Bile duct (tissue), 1 donor: ENCODE measurements around a stretch of chr15.

DNA sequence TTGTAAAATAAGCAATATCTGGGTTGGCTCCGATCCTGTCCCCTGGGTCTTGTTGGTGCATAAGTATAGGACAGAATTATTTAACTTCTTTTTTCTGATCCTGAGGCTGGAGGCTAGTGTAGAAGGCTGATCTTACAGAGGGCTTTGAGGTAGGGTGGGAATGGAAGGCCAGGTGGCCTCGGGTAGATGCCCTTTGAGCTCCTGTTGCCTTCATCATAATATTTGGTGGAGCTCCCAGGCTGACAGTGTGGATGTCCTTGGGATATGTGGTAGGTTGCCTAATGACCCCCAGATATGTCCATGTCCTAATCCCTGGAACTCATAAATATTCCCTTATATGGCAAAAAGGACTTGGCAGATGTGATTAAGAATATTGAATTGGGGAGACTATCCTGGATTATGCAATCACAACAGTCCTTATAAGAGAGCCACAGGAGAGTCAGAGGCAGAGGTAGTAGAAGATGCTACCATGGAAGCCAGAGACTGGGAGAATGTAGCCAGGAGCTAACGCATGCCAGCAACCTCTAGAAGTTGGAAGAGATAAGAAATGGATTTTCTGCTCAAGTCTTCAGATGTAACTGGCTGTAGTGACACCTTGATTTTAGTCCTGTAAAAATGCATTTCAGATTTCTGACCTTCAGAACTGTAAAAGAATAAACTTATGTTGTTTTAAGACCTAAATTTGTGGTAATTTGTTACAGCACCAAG lies 5.6 kb downstream of the ADAMTSL3 start:
- PRO-cap, result no peak

GRCh38 chr15:83694052-83694401 lies 40.1 kb downstream of the ADAMTSL3 start:
- PRO-cap, result no peak

DNA sequence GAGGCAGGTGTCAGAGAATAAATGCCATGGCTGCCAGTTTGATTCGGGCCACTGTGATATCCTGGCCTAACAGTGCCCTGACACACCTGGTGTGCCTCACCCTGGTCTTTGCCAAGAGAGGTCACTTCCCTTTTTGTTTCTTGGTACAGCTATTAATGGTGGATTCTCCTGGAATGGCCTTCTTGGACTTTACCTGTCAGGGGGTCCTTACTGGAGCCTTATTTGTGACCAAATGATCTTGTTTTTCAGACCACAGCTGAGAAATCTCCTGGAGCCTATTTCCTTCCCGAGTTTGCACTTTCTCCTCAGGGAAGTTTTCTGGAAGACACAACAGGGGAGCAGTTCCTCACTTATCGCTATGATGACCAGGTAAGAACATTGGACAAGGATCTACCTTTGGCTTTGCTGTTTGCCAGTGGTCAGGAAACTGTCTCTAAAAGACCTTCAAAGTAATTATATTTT lies 50.2 kb downstream of the ADAMTSL3 start:
- PRO-cap, result no peak

DNA sequence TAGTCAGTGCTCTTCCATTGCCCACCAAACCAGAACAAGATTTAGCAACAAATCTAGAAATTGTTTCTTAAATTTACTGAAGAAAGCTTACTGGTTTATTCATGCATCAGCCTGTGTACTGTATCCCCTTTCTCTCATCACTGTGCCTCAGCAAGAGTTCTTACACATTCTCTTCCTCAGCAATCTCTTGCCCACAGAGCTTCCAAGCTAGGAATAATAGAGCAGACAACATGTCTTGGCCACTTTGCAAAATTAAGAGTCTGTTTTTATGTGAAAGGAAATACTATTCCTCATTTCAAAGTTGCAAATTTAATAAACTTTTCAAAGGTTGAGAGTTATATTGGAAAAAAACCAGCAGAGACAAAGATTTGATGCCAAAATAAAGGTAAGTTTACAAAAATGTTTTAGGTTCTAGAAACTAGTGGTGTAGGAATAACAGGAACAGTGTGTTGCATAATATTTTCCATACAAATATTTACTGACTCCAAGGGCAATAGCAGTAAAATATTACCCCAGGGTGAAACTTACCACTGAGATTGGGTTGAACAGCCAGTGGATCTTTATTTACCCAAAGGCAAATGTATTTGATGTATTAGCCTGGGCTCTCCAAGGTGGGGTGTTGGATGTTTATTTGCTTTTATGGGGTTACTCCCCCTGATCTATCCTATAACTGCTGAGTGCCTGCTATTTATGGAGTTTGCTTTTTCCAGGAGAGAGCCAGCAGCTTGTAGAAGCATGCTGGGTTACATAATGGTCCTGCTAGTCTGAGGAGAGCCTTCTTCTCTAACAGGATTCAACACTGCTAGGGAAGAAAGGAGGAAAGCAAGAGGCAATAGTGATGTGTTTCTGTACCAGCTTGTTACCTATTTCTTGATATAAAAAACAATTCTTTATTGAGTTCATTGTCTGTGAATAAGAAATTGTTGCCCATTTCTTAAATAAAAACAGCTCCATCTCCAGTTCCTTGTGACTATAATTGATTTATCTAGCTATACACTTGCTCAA lies 276.8 kb downstream of the ADAMTSL3 start:
- PRO-cap, result no peak

DNA sequence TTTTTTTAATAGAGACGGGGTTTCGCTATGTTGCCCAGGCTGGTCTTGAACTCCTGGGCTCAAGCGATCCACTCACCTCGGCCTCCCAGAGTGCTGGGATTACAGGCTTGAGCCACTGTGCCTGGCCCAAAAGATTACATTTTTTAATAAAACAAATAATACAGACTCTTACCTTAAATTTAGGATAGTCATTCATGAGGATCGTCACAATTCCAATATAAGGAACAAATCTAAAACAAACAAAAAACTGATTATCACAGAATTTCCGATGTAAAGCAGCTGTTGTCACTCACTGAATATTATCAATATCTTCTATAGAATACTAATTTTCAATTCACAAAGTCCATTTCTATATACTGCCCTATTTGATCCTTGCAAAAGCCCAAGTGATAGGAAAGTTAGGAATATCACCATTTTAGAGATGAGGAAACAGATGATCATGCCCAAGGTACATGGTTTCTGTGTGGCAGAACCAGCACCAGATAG lies 12.6 kb upstream of the NMB start:
- PRO-cap, result no peak

DNA sequence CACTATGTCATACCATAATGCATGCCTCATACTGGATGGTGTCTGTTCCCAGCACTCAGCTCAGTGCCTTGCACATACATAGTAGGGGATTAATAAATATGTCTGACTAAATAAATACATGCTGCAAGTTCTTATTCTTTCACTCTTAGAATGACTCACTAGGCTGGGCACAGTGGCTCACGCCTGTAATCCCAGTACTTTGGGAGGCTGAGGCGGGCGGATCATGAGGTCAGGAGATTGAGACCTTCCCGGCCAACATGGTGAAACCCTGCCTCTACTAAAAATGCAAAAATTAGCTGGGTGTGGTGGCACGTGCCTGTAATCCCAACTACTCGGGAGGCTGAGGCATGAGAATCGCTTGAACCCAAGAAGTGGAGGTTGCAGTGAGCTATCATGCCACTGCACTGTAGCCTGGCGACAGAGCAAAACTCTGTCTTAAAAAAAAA lies 12.7 kb upstream of the ZNF592 start:
- PRO-cap, result no peak

GRCh38 chr15:84750274-84750997 lies 2.0 kb downstream of the ZNF592 start:
- PRO-cap, result no peak

GRCh38 chr15:84799339-84800195 lies 17.6 kb upstream of the ALPK3 start:
- PRO-cap, result no peak

DNA sequence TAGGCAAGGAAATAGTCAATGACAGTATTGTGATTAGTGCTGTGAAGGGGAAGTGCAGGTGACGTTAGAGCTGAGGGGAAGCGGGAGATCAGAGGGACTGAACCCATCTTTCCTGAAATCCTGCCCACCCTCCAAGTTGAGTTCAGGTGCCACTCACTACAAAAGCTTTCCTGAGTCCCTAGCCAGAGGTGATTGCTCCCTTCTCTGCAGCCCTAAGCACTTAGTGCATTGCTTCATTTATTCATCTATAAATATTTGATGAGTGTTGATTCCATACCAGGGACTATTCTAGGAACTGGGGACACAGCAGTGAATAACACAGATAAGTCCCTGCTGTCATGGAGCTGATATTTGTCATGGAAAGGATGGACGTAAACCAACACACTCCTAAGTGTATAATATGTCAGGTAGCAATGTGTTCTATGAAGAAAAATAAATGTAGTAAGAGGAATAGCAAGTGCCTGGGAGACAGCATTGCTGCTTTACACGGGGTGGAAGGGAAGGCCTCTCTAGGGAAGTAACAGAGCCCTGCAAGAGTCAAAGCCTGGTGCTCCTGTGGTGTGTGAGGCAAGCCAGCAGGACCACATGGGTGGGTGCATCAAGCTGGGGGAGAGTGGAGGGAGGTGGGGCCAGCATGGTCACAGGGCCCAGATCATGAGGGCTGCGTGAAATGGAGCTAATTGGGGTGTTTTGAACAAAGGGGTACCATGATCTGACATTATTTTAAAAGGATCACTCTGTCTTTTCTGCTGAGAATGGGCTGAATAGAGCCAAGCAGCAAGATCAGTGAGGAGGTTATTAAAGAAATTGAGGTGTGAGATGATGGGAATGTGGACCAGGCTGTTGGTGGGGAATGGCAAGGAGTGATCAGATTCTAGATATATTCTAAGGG lies 18.7 kb downstream of the ALPK3 start:
- PRO-cap, result no peak

DNA sequence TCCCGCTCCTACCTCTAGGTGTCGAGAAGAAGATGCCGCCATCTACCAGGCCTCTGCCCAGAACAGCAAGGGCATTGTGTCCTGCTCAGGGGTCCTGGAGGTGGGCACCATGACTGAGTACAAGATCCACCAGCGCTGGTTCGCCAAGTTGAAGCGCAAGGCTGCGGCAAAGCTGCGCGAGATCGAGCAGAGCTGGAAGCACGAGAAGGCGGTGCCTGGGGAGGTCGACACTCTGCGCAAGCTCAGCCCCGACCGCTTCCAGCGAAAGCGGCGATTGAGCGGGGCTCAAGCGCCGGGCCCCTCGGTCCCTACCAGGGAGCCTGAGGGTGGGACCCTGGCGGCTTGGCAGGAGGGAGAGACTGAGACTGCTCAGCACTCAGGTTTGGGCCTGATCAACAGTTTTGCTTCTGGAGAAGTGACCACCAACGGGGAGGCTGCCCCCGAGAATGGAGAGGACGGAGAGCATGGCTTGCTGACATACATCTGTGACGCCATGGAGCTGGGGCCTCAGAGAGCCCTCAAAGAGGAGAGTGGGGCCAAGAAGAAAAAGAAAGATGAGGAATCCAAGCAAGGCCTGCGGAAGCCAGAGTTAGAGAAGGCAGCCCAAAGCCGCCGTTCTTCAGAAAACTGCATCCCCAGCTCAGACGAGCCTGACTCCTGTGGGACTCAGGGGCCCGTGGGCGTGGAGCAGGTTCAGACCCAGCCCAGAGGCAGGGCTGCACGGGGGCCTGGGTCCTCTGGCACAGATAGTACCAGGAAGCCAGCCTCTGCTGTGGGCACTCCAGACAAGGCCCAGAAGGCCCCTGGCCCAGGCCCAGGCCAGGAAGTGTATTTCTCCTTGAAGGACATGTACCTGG lies 22.8 kb downstream of the ALPK3 start:
- PRO-cap, result no peak

DNA sequence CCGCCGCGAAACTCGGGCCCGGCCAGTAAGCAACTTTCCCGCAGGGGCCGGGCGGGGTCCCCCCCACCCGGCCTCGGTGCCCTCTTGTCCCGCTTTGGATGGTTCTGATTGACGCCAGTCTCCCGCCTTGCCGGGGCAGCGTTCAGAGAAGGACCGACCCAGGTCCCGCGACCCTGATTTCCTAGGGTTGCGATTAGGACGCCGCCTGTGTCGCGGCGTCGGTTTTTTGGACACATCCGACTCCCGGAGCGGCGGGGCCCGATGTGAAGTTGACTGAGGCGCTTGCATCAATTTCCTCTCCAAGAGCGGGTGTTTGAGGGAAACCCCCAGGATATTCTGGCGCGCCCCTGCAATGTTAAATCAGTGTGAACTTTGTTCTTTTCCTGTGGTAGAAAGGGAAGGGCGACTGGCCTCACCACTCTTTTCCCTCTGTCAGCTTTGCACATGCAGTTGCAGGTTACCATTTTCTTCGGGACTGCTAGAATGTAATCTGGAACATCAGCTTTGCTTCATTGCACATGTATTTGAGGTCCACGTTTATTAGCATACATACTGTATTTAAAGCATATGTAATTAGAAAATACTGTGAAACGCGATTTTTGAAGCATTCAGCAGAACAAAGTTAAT lies 831 bp downstream of the PDE8A start:
- PRO-cap, result bidirectional peak, plus-strand start at position 386 of the sequence, minus-strand start at position 275 of the sequence

- PRO-cap, result no peak
Measured at GRCh38 chr15:85022470-85023375, 41.1 kb downstream of the PDE8A start.

DNA sequence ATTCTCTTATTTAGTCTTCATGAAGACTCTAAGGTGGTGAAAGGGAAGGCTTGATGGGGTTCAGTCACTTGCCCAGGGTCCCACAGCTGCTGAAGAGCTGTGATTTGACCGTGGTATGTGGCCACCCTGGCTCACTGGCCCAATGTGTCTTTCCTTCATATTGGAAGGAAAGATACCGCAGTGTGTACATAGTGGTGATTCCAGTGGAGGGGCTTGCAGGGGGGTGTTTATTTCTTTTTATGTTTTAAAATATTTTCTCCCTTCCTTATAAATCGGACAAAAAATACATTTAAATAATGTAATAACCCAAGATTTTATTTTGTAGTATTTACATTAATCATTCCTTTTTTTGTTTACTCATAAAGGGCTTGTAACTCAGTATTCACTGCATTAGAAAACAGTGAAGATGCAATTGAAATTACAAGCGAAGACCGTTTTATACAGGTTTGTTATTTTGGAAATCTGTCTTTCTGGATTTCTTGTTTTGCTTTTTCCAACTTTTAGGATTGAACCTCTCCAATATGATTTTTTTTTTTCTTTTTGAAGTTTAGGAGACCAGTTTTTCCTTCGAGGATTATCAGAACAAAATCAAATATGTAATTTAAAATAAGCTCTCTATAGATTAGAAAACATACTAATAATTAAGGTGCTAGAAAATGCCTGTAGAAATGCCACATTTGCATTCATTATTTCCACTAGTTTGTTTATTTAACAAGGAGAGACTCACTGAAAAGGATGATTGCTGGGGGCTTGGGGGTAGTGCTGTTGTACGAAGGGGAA lies 107.5 kb downstream of the PDE8A start:
- PRO-cap, result no peak

GRCh38 chr15:85105043-85105571 lies 123.5 kb downstream of the PDE8A start:
- PRO-cap, result no peak

GRCh38 chr15:85108071-85108824 lies 126.6 kb downstream of the PDE8A start:
- PRO-cap, result no peak

- PRO-cap, result no peak
Measured at GRCh38 chr15:85330793-85331962, 49.2 kb upstream of the AKAP13 start.

DNA sequence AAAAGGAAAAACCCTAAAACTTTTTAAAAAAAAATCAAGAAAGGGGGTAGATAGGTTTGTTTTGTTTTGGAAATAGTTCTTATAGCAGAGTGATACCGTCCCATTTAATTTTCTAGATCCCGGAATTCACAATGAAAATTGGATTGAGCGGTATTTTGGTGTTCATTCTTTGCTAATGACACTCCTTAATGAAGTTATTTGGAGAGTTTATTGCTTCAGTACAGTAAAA lies 1.1 kb downstream of the AKAP13 start:
- PRO-cap, result no peak

DNA sequence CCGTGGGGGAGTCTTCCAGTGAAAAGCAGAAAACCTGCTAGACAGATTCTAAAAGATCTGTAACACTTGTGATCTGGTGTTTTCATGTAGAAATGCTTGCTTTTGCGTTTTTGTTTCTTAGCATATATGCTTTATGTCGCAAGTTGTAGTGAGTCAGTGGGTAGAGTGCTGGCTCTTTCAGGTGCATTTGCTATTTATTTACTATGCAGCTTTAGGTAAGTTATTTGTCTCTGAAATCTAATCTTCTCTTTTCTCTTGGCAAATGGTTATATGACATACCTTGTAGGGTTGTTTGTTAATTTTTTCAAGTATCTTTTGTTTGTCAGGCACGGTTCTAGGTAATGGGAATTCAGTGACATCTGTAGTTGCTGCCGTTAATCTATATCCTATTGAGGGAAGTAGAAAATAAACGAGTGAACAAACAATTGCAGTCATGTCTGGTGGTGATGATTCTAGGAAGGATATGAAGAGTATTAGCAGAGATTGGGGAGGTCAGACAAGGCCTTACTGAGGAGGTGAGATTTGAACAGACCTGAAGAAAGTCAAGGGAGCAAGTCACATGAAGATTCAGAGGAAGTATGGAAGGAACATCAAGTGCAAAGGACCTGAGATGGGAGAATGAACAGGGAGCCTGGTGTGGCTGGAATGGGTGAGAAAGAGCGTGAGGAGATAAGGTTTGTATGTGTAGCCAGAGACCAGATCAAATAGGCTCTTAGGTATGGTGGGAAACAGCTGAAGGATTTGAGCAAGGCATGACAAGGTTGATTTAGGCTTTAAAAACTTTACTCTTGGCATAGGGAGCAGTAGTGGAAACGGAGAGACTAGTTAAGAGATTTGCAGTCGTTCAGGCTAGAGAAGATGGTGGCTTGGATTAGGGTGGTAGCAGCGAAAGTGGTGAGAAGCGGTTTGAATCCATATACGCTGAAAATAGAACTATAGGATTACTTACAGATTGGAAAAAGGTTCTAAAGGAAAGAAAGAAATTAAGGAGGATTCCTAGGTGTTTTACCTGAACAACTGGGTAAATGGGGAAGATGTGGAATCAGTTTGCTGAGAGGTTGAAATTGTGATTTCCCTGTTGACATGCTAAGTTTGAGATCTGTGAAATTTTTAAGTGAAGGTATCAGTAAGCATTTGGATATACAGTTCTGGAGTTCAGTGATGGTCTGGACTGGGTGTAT lies 9.8 kb downstream of the AKAP13 start:
- PRO-cap, result no peak

GRCh38 chr15:85434886-85435494 lies 54.6 kb downstream of the AKAP13 start:
- PRO-cap, result no peak

GRCh38 chr15:85443546-85444376 lies 63.4 kb downstream of the AKAP13 start:
- PRO-cap, result no peak